Measurements from ENCODE around the gene NEPRO.

- PRO-cap, result no peak
These were observed 62.3 kb downstream of the NECTIN3 start for GRCh38 chr3:111133517-111134671.

GRCh38 chr3:111321894-111322253, 220.1 kb upstream of the CD96 start:
- PRO-cap, result no peak

DNA sequence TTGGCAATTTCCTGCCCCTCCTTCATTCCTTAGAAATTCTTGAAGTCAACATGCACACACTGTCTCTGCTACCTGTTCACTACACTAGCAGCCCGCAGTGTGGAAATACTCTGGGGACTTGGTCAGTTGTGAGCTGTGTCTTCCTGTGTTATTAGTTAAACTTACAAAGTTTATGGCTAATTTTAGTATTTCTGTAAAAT, 4.9 kb downstream of the ZBED2 start:
- PRO-cap, result no peak

DNA sequence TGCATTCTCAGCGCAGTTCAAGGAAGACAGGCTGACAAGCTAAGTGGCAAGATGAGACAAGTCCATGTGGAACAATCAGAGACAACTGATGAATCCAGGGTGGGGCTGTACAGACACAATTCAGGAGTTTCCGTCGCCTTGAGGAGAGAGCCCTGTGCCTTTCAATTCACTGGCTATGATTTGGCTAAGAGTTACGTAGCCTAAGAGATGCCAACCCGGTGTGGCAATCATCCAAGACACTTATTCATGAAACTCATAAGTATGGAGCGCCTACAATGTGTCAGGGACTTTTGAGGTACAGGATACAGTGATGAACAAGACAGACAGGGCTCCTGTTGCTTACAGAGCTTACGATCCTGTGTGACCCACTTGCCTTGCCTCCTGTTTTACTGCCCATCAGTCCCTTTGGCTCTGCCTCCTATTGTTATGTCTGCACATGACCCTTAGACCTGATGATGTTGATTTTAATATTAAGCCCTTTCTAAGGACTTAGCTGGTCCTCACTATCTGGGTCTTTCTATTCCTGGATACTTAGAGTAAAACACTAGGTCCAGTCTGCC, 15.6 kb upstream of the ZBED2 start:
- PRO-cap, result no peak

- PRO-cap, result no peak
These were observed 2.4 kb downstream of the PLCXD2 start for GRCh38 chr3:111676766-111677300.

- PRO-cap, result no peak
These were observed 64.9 kb downstream of the PLCXD2 start for GRCh38 chr3:111739187-111740041.

DNA sequence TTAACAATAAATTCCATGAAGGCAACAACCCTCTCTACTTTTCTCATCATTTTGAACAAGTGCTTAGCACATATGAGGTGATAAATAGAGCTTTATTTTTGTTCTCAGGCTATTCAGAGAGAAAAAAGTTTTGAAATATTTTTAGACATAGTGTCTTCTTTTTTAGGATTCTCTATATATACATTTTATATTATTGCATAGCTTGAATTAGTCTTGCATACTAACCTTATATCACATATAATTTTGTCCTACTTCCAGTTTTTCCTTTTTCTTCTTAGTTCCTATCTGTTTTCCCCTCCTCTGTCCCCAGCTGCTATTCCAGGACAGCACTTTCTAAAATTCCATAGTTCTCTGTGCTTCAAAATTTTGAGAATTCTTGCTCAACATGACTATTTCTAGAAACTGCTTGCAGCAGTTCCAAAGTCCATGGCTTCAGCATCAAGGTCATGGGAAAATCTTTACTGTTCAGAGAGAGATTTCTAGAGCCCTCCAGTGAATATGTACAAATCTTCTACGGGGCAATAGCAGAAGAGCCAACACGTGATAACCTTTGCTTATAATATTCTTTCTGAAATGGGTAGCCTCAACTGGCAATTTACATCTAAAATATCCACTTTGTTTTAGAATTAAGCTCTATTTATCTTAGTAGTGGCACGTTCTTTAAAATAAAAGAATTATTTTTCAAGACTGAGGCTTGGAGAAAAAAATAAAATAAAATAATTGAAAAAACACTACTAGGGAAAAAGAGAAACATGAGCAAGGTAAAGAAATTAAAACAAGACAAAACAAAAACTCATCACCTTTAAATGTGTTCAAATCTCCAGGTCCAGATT, 76.1 kb upstream of the PHLDB2 start:
- PRO-cap, result no peak

GRCh38 chr3:111859952-111861070, 1.2 kb downstream of the PHLDB2 start:
- PRO-cap, result bidirectional peak, plus-strand start at chr3:111860524, minus-strand start at chr3:111860498

DNA sequence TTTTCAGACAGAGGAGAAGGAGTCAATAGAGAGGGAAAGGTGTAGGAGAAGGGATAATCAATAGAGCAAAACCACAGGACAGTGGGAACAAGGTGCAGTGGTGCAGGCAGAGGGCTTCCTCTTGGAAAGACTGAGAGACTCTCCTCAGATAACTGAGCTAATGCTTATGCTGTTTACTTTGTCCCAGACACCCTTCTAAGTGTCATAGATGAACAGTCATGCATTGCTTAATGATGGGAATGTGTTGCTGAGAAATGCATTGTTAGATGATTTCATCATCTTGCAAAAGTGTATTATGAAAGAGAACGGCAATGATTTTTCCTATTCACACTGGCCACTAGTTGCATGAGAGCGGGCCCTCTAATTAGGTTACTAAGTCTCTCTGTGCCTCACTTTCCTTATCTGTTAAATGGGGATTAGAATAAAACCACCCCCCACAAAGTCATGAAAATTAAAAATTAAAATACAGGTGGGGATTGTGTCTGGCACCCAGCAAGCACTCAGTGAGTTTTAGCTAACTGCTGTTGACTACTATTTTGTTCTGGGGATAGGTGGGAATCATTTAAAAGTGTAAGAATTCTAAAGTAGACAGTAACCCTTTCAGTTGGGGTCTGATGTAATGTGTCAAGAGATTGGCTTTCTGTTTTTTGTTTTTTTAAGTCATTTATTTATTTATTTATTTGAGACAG, 45.8 kb downstream of the PHLDB2 start:
- PRO-cap, result no peak

- PRO-cap, result no peak
These were observed 19.2 kb downstream of the GCSAM start for GRCh38 chr3:112113679-112114331.

- PRO-cap, result no peak
These were observed 9.4 kb upstream of the SLC9C1 start for GRCh38 chr3:112303339-112303802.

DNA sequence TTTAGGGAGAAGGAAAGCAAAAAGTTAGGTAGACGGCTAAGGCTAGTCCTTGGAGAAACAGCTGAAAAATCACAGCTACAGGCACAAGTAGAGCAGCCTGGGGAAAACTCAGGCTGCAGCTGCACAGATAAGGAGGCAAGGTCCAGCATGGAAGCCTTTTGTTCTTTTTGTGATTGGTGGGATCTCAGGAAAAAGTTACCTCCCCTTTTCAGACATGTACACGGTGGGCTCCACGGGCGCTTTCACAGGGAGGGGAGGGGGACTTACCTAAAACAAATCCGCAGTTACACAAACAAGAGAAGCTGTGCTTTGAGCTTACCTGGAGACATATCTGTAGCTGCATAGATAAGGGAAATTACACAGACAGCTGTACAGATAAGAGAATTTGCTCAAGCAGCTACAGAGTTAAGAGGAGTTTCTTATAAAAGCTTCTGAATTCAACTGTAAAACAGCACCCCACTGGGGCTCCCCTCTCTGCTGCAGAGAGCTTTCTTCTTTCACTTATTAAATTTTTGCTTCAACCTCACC, 11.1 kb upstream of the CD200 start:
- PRO-cap, result no peak

DNA sequence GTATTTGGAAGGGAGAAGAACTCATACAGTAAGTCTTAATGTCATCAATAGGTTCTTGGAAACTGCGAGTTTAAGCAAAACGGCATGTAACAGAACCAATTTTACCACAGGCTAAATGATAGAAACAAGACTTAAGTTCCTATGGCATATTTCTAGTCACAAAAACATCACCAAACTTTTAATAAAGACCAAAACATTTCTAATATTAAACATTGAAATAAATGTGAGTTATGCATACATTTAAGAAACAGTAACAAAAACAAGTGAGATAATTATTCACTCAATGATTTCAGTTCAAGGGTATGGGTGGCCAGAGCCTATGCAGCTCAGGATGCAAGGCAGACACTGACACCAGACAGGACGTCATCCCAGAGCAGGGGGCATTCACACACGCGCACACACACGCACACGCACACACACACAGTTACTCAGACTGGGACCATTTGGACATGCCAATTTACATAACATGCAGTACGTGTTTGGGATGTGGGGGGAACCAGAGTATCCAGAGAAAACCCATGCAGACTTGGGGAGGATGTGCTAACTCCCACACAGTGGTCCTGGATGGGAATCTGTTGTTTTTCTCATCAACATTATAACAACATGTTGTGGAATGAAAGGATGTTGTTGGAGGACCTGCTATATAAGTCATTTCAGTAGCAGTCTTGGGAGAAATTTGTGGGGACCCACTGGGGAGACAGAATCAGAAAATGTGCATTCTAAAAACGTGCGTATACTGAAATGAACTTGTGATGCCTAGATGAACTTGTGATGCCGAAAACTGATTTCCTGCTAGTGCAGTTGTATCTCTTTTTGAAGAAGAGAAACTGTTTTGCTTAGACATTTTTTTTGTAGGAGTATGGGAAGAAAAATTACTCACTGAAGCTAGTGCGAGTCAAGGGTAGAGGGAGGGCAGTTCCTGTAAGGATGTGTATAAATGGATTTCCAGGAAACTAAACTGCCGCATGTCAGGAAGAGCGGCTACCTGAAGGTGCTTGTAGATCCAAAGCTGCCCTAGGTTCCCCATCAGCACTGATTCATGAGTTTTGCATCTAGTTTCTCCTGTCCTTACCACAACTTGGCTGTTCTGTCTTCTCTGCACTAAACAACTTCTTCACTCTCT, 25.1 kb downstream of the CD200 start:
- PRO-cap, result no peak

GRCh38 chr3:112395305-112395896, 62.4 kb downstream of the CD200 start:
- PRO-cap, result no peak

- PRO-cap, result no peak
These were observed 80.0 kb downstream of the BTLA start for GRCh38 chr3:112419166-112419746.

GRCh38 chr3:112779752-112780638, 66.7 kb downstream of the CD200R1L start:
- PRO-cap, result no peak

DNA sequence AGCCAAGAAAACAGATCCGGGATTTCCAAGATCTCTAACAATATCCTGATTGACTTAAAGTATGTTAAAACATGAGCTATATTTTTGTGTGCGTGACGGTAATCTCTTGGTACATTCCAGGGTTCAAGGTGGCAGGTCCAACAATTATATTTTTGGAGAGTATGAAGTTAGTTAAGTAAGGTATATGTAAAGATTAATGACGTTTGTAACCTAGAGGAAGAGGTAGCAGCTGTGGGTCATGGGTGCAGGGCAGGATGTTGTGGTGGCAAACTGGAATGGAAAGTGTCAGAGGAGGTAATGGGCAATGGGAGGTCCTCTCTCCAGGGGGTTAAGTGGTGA, 931 bp upstream of the CD200R1L start:
- PRO-cap, result no peak

DNA sequence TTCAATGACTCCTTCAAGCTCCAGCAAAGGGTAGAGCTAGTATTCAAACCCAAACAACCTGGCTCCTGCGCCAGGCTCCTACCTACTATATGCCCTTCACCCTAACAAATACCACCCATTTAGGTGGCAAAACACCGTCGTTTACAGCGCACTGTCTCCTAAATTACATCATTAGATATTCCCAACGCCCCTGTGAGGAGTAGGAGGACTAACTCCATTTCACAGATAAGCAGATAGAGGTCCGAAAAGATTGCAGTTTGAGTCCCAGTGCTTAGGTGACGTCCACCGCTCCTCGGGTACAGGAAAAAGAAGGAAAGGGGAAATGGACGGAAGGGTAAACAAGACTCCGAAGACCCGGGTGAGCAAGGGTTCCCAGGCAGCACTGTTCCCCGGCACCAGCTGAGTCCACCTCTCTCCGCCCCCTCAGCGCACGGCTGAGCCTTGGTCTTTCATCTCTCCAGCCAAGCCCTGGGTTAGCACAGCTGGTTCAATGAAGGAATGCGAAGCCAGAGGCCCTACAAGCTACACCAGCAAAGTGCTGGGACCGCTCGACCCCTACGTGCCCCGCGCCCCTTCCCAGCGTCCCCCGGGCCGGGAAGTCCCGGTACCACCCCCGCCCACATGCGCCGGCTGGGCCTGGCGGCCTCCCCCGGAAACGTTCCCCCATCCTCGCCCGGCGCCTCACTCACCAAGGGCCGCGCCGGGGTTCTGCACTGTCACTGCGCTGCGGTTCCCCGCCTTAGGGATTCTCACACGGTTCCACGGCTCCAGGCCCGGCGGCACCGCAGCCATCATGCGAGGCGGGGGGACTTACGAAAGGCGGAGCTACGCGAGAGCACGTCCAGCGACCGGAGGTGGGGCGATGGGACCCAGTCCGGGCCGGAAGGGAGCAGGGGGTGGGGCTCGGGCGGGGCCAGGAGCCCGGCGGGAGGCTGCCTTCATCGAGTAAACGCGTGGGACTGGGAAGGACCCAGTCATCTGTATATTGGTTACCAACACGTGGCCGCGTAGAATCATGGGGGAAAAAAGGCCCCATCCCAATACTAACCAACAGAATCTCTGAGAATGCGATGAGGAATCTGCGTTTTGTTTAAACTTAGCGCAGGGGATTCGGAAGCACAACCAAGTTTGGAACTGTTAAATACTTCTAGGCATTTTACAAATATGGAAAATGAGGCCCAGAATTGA, at the start of gene NEPRO:
Gene NEPRO (minus strand): TSS at position 819 of the 1,188 bp plus-strand sequence.
- PRO-cap, result bidirectional peak, plus-strand start at position 684 of the sequence, minus-strand start at position 812 of the sequence; bidirectional peak, plus-strand start at position 944 of the sequence, minus-strand start at position 856 of the sequence

DNA sequence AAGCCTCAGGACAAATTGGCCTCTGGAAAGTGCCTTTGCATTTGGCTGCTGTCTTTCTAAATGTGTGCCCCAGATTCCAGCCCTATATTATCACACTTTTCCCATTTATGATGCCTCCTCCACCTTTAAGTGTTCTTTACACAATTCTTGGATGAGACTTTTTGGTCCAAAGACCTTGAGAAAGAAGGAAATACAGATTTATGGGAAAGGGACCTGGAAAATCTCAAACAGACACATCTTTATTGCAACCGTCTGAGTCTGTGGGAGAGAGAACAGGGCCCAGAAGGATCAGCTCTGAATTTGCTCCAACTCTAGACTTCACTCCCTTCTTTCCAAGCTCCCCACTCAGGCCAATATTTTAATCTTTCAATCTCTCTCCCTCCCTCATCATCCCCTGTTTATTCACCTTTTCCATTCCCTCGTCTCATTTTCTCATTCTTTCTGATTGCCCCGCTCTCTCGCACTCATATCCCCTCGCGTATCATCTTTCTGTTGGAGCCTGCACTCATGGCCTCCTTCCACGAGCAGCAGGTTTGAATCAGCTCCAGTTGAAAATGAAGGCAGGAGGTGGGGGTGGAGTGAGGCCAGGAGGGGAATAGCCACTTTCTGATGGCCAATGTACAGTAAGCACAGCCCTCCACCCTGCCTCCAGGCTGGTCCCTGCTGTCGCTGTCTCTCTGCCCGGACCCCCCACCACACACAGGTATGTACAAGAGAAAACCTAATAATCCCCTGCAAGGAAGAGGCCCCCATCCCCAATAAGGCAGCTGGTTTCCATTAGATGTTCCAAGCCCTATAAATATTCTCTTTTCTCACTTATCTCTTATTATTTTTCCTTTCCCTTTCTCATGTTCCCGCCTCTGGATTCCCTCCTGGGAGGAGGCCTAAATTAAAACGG, 63.6 kb upstream of the BOC start:
- PRO-cap, result no peak

GRCh38 chr3:113213287-113213720, 1.9 kb downstream of the BOC start:
- PRO-cap, result no peak